Anterior vena cava (tissue), 1 donor: ENCODE data around the genes TGM1, CMA1 and CTSG.

DNA sequence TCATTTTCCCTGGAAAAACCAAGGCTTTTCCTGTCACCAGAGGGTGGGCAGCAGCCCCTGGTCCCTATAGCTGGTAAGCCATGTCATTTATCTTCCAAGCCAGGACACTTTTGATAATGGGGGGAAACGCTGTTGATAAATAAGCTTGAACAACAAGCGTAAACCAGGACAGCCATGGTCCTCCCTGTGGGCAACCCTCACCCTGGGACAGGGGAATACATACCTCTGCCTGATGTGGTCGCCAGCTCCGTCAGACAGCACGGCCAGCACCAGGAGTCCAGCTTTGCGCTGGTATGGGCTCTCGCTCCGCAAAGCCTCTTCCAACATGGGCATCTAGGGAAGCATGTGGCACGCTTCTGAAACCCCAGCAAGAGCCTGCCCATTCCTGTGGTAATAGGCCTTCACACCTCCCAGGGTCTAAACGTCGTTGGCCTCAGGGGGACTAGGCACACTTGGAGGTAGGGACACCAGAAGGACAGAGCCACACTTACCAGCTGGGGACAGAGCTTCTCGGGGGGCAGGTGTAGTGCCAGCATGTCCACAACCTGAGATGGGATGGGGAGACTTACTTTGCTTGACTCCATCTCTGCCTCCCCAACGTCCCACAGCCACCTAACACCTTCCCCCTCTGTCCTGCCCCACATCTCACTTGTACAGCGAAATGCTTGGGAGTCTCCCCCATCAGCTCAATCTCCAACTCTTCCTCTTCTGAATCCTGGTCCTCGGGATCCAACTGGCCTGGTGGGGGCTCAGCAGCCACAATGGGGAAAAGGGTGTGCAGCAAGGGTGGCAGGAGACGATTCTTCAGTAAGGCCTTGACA lies 2.8 kb downstream of the IPO4 start:
- PRO-cap = no peak

- PRO-cap = no peak
Measured at GRCh38 chr14:24187528-24187948, 1.1 kb downstream of the IPO4 start.

GRCh38 chr14:24187949-24188477 lies 603 bp downstream of the IPO4 start:
- PRO-cap = no peak

- PRO-cap = no peak
Measured at GRCh38 chr14:24196423-24196674, 1.1 kb upstream of the TM9SF1 start.

- PRO-cap = no peak
Measured at GRCh38 chr14:24236793-24237909, 4.4 kb downstream of the GMPR2 start.

DNA sequence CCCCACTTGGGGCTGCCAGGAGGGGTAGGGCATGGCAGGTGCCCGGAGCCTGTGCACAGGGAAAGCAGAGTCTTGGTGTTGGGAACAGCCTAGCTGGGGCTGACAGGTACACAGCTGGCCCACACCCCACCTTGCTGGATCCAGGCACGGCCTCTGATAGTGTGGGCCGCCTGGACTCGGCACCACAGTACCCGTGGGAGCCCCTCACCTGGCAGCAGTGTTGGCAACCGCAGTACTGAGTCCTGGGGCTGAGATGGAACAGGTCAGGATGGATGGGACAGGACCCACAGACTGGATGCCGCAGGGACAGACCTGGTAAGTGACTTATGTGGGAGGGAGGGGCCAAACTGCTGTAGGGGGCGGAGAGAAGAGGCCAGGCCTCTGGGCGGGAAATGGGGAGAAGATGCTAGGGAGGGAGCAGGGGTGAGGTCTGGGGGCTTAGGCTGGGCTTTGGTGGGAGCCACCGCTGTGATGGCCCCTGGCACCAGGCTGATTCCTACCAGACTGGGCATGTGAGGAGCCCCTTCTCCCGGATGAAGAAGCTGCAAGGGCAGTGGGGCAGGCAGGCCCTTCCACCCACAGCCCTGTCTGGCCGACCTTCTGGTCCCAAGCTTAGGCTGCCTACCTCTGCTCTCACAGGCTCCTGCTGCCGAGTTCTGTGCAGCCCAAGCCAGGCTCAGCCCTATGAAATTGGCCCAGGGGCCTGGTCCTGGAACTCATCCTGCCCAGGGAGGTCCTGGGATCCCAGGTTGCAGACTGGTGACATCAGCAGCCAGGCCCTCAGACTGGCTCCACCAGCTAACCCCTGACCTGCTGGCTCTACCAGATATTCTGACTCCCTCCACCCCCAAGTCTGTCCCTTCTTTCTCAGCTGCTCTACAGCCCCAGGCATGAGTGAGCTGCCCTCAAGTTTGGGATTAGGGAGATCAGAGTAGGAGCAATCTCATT lies at the start of gene TGM1:
Gene TGM1 (minus strand): TSS at position 297 of the 948 bp plus-strand sequence.
- PRO-cap = no peak

- PRO-cap = no peak
Measured at GRCh38 chr14:24268547-24269351, 2.6 kb downstream of the RABGGTA start.

DNA sequence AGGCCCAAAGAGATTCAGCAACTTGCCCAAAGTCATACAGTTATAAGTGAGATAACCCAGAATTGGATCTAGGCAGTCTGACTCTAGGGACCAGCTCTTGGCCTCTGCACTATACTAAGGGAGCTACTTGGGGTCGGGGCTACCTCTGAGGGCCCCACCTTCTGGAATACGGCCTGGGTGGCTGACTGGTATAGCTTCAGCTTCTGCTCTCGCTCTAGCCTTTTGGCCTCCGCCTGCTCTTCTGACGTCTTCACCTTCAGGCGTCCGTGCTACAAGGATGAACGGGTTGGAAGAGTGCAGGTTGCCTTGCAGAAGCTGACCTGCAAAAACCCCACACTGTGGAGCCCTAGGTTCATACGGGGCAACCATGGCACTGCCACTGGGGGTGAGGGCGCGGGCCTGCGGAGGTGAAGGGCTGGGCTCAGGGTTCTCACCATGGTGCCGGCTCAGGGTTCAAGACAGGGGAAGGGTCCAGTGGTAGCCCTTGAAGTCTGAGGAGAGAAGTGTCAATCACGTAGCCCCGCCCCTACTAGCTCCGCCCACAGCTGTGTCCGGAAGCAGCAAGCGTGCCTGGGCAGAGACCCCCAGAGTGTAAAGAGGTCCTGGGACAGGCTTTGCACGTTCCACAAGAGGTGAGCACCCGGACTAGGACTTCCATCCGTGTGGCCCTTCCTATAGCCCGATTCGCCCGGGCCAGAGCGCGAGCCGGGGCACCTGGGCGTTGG lies 556 bp downstream of the RABGGTA start:
- PRO-cap = no peak

GRCh38 chr14:24278903-24279955 lies 7.8 kb upstream of the RABGGTA start:
- PRO-cap = no peak

DNA sequence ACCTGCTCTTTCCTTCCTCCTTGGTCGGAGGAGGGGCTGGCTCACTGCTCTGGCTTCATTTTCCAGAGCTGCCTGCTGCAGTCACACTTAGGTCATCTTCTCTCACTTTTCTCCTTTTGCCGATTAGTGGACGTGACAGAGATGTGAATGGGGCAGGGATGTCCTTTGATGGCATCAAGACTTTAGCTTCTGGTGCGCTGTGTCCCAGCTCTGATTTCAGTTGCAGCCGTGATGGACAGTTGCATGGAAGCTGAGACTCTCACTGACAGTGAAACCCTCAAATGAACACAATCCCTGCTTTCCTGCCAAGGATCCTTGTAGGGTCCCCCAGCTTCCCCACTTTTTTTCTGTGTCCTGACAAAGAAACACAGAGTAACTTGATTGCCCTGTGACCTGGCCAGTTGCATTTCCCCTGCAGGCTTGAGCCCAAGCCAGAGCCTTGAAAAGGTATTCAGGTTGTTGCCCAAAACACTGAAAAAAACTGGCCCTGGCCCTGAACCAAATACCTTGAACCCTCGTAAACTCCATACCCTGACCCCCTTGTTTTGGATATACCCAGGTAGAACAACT lies 785 bp upstream of the CIDEB start:
- PRO-cap = no peak

GRCh38 chr14:24333653-24334413 lies 1.0 kb downstream of the ADCY4 start:
- PRO-cap = unidirectional peak, minus-strand start at chr14:24333871

DNA sequence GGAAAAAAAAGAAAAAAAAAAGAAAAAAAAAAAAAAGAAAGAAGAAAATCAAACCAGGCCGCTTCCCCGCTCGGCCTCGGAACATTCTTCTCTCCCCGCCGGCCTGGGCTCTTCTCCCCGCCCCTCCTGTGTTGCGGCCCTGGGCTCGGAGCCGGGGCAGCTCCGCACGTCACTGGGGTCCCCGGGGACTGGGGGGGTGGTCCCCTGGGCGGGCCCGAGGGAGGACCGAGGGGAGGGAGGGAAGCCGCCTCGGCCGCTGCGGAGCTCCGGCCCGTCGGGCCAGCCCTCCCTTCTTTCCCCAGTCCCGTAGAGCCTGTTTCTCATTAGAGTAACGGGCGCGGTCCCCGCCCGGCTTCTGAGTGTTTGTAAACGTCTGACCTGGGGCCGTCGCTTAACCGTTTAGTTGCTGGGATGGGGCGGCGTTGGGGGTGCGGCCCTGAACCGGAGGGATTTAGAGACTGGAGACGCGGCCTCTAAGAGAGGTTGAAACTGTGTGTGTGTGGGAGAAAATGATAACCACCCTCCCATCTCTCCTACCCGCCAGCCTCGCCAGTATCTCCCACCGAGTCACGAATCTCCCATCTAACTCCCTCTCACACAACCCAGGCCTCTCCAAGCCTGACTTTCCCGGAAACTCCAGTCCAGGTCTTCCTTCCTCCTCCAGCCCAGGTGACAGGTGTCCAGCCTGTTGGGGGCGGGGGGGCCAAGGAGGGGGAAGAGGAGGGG lies 1.3 kb upstream of the NFATC4 start:
- PRO-cap = bidirectional peak, plus-strand start at position 228 of the sequence, minus-strand start at position 107 of the sequence; unidirectional peak, plus-strand start at position 706 of the sequence

- PRO-cap = no peak
Measured at GRCh38 chr14:24380298-24380520, 12.2 kb downstream of the NFATC4 start.

GRCh38 chr14:24430430-24431270 lies 896 bp downstream of the KHNYN start:
- PRO-cap = unidirectional peak, minus-strand start at chr14:24430966

DNA sequence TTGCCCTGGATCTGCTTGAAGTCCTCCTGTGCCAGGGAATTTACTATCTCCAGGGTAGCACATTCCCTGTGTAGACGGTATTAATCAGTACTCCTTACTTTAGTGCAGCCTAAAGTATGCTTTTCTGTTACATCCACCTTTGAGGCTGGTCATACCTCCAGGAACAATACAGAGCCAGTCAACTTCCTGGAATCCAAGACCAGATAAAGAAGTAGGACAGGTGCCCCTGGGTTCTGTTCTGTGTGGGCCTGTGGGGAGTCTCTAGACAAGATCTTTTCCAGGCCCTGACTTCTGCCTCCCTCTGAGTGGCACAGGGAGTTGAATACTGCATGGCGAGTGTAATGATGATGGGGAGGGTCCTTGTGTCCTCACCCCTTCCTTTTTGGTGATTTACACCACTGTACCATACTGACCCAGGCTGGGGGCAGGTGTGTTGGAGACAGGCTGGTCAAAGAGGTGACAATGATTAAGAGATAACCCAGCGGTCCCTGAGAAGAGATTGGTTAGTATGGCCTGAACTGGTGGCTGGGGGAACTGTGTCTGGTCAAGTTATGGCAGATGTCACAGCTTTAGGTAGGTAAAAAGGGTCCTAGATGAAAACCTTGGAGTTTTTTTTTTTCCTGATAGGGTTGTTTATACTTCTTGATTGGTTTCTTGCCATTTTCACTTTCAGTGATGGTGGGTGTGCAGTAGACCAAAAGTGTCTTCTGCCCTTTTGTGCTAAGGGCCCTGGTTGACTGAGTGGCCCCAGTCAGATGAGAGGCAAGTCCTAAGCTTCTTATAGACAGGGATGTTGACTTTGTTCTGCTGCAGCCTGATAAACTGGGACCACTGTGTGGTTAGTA lies 3.8 kb downstream of the SDR39U1 start:
- PRO-cap = no peak

GRCh38 chr14:24508195-24508448 lies at the start of gene CMA1:
Gene CMA1 (minus strand): TSS chr14:24508265.
- PRO-cap = no peak

DNA sequence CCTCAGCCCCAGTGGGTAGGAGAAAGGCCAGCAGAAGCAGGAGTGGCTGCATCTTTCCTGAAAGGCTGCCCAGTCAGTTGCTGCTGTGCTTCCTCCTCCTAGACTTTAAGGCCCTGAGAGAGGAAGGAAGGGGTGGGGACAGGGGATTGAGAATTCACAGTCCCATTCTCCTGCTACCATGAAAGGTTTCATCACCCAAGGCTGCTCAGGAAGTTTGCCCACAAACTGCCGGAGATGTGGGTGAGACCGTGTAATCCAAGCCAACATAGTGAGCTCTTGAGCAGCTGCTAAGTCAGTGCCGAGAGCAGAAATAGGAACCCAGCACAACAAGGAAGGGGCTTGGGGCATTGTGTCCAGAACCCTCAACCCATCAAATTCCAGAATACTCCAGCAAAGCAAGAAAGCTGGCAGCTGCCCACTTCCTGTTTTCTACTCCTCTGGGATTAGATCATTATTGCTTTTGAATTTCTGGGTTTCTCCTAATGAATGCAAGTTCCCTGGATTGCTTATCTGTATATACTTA lies at the start of gene CTSG:
Gene CTSG (minus strand): TSS at position 79 of the 523 bp plus-strand sequence.
- PRO-cap = no peak

GRCh38 chr14:24678918-24679117 lies 44.8 kb upstream of the GZMB start:
- PRO-cap = no peak

GRCh38 chr14:24816047-24816911 lies 182.3 kb upstream of the GZMB start:
- PRO-cap = no peak

- PRO-cap = no peak
Measured at GRCh38 chr14:24818863-24819742, 185.1 kb upstream of the GZMB start.